Mesothelial cell of epicardium (in vitro differentiated cells): ENCODE data around the genes PASD1, ZNF185, ZNF275, CCNQ, PLXNB3, SRPK3 and ARHGAP4.

GRCh38 chrX:151538453-151538652, 25.1 kb upstream of the PASD1 start:
- PRO-cap, result no peak

- PRO-cap, result no peak
Observed at GRCh38 chrX:151563331-151563945, at the start of gene PASD1. TSS of gene PASD1 (plus strand) at chrX:151563675.

DNA sequence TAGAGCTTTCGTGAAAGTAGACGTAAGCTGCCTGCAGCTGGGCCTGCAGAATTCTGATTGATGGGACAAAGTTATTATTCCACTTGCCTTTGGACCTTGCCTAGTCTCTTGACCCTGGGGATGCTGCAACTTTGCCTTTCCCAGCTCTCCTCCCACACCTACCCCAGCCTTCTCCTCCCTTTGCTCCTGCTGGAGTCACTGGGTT, 11.3 kb upstream of the GABRE start:
- PRO-cap, result no peak

DNA sequence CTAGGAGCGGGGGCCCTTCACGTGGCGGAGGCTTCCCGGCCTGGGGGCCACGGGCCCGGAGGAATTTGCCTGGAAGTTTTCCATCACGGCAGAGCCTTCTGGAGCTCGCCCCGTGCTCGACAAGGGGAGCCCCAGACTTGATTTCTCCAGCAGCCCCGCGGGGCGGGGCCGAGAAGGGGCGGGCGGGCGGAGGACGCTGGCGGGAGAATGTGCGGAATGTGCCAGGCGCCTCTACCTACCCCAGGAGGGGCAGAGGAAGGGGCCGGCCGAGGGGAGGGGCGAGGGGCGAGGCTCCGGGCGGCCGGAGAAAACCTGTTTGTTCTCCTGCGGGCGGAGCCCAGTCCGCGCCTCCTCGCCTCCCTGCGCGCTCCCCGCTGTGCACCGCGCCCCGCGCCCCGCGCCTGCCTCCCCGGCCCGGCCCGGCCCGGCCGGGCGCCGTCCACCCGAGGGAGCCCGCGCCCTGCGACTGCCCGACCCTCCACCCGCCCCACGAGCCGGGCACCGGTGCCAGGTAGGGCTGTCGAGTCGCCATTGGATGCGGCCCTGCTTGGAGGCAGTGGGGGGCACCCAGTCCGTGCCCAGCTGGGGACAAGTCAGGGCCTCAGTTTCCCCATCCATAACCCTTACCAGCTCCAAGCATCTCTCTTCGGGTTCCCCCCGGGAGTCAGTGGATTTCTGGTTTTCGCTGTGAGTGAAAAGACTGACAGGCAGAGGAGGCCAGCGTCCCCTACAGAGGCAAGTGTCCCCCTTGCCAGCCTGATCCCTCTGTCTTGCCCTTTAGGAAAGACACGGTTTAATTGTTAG, at the start of gene ZNF185:
TSS of gene ZNF185 (plus strand) at position 340 of the 804 bp plus-strand sequence.
- PRO-cap, result bidirectional peak, plus-strand start at position 340 of the sequence, minus-strand start at position 147 of the sequence

GRCh38 chrX:152917525-152918231, 19.8 kb downstream of the ZNF185 start:
- PRO-cap, result no peak

DNA sequence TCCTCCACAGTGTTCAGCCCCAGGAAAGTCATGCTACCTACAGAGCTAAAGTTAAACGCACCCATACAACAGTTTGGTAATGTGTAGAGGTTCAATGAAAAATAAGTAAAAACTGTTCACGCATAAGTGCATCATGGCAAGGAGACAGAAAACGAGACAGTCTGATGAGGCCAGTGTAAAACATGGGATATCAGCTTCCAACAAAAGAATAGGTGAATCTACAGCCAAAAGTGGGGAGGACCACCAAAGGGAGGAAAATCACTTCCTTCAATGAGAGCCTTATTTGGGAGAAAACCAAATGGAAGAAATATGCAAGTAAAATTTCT, 20.8 kb upstream of the PWWP4 start:
- PRO-cap, result no peak

DNA sequence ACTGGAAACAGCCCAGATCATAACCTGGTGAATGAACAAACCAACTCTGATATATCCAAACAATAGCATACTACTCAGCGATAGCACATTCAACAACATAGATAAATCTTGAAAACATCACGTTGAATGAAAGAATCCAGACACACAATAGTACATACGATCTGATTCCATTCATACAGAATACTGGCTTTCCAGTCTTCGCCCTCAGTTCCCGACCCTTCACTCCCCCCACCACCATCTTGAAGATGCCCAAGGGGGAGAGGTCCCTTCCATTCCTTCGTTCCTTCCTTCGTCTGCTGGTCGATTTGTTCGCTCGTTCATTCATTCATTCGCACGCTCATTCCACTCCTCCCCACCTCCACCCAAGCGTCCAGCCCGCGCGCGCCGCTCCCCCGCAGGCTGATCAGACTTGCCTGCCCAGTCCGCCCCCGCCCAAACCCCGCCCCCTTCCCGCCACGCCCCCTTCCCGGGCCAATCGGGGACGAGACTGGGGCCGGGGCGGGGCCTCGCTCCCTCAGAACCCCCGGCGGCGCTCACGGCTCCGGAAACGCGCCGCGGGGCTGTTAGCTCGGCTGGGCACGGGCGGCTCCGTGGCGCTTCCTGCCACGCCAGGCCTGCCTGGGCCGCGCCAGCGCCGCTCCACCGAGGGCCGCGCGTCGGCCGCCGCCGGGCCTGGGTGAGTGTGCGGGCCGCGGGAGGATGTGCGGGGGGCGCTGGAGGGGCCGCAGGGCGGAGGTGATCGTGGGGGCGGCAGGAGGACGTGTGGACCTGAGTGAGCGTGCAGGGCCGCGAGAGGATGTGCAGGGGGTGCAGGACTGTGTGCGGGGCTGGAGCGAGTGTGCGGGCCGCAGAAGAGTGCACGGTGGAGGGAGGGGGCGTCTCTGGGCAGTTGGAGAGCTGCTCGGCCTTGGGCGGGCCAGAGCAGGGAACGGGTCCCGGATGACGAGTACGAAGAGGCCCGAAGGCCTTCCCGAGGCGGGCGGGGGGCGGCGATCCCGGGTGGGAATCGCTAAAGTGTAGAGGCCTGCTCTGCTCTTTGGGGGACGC, at the start of gene ZNF275:
TSS of gene ZNF275 (plus strand) at position 544 of the 1,047 bp plus-strand sequence.
- PRO-cap, result unidirectional peak, plus-strand start at position 544 of the sequence

GRCh38 chrX:153598789-153600027, at the start of gene CCNQ:
TSS of gene CCNQ (minus strand) at chrX:153599139.
- PRO-cap, result unidirectional peak, minus-strand start at chrX:153599133

DNA sequence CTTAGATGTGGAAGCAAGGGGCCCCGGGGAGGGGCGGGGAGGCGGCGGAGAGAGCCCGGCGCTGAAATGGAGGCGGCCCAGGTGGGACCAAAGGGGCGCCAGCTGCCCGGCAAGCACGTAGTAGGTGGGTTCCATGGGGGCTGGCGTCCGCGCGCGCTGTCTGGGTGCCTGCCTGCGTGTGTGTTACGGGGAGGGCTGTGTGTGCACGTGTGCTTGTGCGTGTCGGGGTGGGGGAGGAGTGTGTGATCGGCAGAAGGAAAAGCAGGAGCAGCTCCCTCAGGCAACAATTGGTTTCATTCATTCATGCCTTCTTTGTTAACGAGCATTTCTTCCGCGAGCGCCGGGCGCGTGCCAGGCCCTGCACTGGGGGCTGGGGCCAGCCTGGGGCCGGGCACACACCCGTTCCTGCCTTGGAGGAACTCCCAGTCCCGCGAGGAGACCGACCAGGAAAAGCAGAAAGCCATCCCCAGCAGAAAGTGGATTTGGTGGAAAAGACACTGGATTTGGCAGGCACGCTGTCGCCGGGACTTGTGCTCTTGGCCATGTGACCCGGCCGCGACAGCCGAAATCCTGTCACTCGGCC, 3.4 kb upstream of the DUSP9 start:
- PRO-cap, result no peak

DNA sequence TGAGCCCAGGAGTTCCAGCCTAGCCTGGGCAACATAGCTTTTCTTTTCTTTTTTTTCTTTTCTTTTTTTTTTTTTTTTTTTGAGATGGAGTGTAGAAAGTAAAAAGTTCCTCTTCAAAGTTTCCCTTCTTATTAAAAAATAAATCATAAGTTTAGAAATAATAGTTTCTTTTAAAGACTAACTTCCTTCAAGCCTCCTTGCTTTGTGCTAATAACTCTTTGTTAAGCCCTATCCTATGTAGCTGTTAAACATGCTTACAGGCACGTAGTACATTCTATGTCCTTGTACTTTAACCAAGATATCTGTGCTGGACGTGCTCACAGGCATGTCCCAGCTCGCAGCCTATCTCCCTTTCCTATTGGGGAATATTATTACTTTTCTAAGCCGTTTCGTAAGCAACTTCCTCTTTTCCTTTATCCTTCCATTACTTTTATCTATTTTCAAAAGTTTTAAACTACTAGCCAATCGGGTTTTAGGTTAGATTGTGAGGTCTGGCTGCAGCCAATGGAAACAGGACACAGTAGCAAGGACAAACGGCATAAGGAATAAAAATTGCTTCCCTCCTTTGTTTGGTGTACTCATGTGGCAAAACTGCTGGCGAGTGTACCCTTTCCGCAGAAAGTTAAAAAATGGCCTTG, 2.4 kb upstream of the PNCK start:
- PRO-cap, result no peak

- PRO-cap, result no peak
Observed at GRCh38 chrX:153697958-153698411, 10.3 kb downstream of the SLC6A8 start.

GRCh38 chrX:153742618-153743310, 18.1 kb downstream of the ABCD1 start:
- PRO-cap, result no peak

- PRO-cap, result no peak
Observed at GRCh38 chrX:153763965-153764368, at the start of gene PLXNB3. TSS of gene PLXNB3 (plus strand) at chrX:153764249.

GRCh38 chrX:153780574-153781188, at the start of gene SRPK3:
TSS of gene SRPK3 (plus strand) at chrX:153781041.
- PRO-cap, result no peak

GRCh38 chrX:153903555-153903837, 977 bp upstream of the AVPR2 start:
- PRO-cap, result no peak

DNA sequence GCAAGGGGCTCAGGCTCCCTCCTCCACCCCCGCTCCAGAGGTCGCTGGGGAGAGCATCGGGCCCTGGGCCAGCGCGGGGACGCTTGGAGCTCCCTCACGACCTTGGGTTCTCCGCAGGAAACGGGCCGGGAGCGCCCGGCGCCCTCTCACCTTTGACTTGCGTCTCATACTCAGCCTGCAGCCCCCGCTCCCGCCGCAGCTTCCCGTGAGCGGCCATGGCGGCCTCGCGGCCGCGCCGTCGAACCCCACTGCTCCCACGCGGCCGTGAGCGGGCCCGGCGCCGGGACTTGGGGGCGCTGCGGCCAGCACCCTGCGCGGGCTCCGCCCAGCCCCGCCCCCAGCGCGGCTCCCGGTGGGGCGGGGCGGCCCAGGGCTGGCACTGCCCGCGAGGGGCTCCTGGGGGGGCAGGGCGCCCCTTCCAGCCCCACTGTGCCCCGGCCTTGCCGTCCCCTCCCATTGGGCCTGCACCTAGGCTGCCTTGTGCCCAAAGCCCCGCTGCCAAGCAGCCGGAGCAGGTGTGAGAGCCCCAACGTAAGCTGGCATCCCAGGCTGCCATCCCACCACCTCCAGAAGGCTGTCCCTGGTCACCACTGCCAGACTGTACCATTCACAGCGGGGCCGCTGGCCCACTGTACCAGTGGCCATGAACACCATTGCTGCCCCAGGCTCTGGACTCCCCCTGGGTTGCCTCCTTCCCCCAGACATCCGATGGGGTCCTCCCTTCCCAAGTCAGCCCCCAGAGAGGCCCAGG, at the start of gene ARHGAP4:
TSS of gene ARHGAP4 (minus strand) at position 279 of the 751 bp plus-strand sequence.
- PRO-cap, result no peak

- PRO-cap, result no peak
Observed at GRCh38 chrX:154020924-154021774, 1.4 kb upstream of the IRAK1 start.

DNA sequence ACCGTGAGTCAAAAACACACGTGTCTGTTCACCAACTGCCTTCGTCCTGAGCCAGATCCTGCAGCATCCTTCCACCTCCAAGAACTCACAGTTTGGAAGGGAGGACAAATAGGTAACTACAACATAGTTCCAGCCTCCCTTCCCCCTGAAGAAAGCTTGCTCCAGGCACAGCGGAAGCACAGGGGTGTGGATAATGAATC, 19.0 kb upstream of the IRAK1 start:
- PRO-cap, result no peak

DNA sequence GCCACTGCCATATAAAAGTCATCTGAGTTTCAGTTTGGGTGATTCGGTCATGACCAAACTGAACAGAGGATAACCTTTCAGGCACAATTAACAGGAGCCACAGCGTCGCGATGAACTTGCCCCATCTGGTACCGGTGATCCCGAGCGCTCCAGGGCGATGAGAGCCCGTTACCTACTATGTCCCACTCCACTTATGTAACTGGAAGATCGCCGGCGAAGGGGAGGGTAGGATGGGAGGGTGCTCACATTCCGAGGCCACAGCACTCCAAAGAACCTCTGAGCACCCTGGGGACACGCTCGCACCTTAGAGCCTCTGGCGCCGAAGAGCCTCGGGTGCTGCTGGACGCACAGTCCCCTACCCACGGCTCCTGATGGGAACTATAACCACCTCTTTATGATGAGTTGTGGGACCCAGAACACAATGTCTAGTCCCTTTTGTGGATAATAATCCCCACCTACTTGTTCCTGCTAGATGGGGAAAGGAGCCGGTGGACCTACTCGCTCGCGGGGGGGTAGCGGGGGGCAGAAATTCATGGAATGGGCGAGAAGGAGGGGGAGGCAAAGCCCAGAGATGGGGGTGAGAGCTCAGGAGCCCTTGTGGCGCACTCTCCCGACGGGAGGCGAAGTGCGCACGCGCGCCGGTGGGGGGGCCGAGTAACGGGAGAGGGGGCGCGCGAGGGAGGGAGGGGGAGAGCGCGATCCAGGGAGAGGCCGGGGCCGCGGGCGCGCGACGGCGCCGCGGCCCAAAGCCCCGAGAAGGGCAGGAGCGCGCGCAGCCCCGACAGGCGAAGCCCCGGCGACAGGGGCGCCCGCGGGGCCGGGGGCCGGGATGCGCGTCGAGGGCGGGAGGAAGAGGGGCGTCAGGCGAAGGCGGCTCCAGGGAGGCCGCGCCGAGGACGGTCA, 756 bp downstream of the MECP2 start:
- PRO-cap, result unidirectional peak, plus-strand start at position 746 of the sequence

DNA sequence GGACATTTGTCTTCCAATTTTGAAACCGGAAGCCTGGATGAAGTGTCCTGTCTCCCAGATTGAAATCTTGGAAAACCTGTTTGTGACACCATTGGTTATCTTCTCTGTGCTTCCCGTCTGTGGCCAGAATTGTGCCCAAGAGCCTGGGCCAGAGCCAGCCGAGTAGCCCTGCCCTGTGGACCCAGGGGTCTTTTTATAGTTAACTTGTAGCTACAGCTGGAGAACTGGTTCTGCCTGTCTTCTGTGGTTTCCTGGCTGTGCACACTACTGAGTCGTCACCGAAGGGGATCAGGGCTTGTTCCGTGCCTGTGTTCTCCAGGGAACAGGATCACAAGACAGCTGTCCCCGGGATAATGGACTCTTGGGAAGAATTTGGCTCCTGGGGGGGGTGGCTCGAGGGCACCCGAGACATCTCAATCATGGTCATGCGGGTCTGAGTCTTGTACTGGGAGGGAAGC, 22.1 kb upstream of the OPN1LW start:
- PRO-cap, result no peak